Renal cortical epithelial cell (primary cell): Measurements from ENCODE around the genes APCDD1 and SPIRE1.

DNA sequence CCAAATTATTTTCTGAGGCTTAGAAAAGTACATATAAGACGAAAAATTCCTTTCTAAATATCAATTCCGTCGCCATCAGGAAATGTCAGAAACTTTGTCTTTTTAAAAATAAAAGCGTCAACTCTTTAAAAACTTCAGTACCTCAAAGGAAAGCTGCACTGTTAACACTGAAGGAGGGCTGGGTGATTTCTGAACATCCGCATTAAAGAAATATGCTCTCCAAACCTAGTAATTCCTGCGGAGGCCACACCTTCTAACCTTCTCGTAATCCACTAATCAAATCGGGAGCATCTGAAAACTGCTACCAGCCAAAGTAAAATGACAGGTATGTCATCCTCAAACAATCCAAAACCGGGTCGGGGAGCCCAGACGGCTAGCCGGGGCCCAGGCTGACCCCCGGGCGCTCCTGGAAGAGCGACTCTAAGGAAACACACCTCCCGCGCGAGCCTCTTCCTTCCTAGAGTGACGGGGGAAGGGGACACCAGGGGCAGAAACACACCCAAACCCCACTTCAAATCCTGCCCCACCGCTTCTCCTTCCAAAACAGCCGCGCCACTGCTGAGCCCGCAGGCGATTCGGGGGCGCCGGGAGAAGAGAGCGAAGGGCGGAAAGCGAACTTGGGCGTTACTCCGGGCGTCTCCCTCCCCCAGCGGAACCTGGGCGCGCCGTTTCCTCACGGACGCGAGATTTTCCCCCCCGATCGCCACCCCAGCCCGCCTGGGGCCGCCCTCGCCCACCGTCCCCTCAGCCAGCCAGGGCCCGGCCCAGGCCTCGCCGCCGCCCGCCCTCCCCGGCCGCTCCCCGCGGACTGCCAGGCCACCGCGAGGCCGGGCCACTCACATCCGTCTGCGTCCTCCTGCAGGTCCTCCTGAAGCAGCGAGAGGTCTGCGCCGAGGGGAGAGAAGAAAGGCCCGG is 716 bp downstream of the PPP4R1 start:
- RRBS, result 1% methylated on average over 12 of the region's 64 CpGs

DNA sequence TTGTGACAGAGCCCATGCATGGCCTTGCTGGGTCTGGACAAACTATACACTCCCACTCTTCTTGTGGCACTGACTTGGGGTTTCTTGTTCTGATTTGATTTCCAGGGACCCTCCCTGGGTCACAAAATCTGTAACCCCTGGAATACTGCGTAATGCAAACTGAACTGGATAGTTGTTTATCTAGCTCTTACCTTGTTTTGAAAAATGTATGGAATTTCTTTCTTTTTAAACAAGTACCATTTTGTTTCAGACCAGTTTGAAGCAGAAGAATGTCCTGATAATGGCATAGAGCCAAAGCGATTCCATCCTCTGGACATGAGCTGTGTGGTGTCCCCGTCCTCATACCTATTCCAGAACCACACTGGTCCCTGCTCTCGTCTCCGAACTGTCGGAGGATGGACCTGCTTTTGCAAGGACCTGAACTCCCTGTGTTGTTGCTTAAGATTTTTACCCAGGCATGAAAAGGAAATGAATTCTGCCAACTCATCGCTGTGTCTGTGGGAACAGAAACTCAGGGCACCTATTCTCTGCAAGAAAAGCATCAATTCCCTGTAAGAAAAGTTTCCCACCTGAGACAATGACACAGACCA is 33.5 kb upstream of the PPP4R1 start:
- RRBS, result no CpG with 5 or more reads among the region's 7 CpGs

DNA sequence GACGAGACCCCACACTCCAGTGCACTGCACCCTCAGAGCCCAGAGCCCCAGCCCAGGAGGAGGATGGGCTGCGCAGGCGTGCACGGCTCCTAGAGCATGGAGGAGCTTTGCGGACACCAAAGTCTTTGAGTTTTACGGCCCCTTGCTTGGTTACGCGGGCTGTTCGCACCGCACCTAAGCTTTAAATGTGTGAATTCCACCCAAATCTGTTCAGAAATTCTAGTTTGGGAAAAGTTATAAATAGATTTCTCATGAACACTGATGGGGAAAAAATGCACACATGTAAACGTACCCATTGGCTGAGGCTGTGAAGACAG is 45.5 kb upstream of the PPP4R1 start:
- RRBS, result no CpG with 5 or more reads among the region's 11 CpGs

- RRBS, result no CpG with 5 or more reads among the region's 9 CpGs
These were observed 12.1 kb upstream of the RAB31 start for GRCh38 chr18:9695832-9696545.

DNA sequence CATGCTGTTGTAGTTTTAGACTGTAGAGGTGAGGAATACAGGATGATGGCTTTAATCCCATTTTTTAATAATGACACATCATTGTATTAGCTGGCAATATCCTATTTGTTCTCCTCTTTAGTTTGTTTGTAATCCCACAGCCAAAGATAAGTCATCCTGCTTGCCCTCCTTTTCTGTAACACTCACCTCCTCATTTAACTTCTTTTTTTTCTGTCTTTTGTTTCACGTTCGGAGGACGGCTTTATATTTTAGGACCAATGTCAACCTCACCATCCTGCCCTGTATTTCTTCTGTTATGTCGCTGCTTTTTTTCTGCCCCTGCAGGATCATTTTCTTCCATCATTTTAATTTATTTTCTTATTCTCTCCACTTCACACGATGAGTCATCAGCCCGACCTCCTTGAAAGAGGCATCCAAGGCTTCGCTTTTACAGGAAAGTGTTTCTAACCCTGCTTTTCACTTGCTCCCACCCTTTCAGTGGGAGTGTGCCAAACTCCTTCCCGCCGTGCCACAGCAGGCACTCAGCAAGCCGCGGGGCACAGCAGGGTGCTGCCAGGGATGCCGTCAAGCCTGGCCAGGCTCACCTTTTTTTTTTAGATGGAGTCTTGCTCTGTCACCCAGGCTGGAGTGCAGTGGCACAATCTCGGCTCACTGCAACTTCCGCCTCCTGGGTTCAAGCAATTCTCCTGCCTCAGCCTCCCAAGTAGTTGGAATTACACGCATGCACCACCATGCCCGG is 11.5 kb downstream of the RAB31 start:
- RRBS, result no CpG with 5 or more reads among the region's 16 CpGs

- RRBS, result no CpG with 5 or more reads among the region's 2 CpGs
These were observed 36.4 kb downstream of the RAB31 start for GRCh38 chr18:9744473-9745005.

GRCh38 chr18:9806891-9807590 is 78.7 kb upstream of the TXNDC2 start:
- RRBS, result no CpG with 5 or more reads among the region's 17 CpGs

DNA sequence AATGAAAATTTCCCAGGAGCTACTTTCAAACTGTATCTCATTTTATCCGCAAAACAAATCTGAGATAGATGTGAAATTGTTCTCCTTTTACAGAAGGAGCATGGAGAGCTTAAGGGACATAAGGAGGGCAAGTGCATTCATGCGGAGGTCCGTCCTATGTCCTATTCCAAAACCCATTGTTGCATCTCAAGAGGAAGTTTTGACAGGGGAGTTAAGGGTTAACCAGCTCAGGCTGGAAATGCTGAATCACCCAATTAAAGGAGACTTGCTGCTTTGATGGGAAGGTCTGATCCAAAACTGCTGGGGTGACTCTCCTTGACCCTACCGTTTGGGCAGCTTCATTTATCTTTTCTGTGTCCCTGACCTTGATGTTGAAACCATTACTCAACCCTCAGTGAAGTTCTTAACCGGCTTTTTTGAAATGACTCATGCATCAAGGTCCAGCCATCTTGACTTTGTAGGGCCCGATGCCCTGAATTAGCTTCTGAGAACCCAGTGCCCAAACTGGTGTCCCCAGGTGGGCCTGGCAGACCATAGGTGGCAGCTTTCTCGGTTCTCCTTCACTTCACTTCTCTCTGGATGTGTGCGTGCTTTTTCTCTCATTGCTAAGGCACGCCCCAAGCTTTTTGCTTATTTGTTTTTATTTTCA is 16.0 kb upstream of the TXNDC2 start:
- RRBS, result no CpG with 5 or more reads among the region's 9 CpGs

- RRBS, result no CpG with 5 or more reads among the region's 9 CpGs
These were observed 13.2 kb downstream of the TXNDC2 start for GRCh38 chr18:9898855-9899584.

- RRBS, result no CpG with 5 or more reads among the region's 15 CpGs
These were observed 602 bp upstream of the VAPA start for GRCh38 chr18:9913215-9913613.

DNA sequence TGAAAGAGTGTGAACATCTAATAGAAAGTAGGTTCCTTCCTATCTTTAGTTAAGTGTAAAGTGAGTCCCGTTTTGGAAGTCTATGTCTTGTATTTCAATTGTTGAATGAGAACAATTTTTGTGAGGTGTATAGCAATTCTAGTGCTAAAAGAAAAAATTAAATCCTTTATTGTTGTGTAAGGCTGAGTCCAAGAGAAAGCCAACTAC is 1.6 kb downstream of the VAPA start:
- RRBS, result no CpG with 5 or more reads among the region's 1 CpG

DNA sequence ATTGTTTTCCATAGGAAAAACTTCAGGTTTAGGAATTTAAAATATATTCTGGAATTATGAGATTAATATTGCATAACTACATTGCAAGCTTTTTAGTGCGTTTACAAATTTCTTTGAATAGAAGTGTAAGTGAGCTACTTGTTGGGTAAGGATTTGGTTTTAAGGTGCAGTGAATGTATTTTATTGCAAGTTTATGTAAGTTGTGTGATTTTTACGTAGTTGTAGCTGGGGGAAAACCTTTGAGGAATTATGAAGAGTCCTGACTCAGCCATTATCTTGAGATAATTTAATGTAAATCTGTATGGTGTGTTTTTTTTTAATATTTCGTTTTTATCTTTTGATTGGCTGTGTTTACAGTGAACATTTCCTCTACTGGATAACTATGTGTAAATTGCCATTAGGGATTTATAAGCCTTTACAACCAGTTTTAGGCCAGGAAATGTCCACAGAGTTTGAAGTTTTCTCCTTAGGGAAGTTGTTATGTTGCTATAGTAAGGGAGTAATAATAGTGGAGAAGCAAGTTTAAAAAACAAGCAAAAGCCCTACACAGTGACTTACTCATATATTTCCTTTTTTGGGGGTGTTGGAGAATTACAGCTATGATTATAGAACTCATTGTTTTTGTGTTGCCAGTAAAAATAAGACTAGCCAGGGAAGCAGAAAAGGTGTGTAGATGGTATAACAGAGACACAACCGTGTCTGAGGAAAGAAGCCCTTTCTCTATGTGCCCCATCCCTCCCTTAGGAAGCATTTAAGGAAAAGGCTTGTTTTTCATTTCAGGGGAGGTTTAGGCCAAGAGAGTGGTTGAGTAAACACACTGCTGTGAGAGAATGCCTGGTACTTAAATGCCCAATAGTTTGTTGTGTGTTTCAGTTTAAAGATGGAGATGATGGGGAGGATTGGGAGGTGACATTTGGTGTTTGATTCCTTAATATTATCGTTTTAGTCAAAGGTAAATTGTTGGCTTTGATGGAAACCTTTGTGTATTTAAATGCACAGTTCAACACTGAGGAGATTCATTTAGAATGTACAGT is 2.2 kb downstream of the VAPA start:
- RRBS, result no CpG with 5 or more reads among the region's 5 CpGs

- RRBS, result no CpG with 5 or more reads among the region's 6 CpGs
These were observed 44.8 kb downstream of the VAPA start for GRCh38 chr18:9958282-9959249.

- RRBS, result no CpG with 5 or more reads among the region's 15 CpGs
These were observed 79.9 kb upstream of the APCDD1 start for GRCh38 chr18:10374426-10375058.

DNA sequence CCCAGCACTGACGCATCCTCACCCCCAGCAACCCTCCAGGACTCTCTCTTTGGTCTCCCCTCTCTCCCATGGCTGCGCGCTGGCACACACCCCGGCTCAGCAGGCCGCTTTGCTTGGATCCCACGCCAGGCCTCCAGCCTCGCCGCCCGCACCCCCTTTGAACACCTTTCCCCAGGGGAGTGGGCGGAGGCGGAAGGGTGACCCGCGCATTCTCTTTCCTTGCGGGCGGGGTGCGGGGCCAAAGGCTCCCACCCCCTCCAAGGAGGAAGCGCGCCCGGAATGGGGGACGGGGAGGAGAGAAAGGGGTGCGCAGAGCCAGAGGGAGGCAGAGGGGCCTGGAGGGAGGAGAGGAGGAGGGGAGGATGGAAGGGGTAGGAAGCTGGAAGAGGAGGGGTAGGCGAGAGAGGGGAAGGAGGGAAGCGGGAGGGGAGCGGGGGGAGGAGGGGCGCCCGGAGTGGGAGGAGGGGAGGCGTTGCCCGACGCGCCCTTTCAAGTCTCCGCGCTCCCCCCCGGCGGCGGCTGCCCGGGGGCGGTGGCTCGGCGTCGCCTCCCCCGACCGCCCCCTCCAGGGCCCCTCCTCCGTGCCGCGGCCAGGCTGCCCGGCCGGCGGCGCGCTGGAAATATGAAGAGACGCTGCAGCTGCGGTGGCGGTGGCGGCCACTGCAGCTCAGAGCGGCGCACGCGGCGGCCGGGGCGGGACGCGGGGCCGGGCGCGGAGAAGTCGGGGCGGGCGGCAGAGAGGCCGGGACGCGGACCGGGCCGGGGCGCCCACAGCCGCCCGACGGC is at the start of gene APCDD1:
Gene APCDD1 (plus strand): TSS at position 625 of the 786 bp plus-strand sequence.
- RRBS, result under 1% methylated on average over 41 of the region's 78 CpGs

- RRBS, result no CpG with 5 or more reads among the region's 4 CpGs
These were observed 2.7 kb downstream of the NAPG start for GRCh38 chr18:10528442-10529045.

- RRBS, result 1% methylated on average over 9 of the region's 30 CpGs
These were observed 1.0 kb downstream of the GNAL start for GRCh38 chr18:11689992-11690567.

- RRBS, result no CpG with 5 or more reads among the region's 14 CpGs
These were observed 27.7 kb downstream of the ANKRD62 start for GRCh38 chr18:12121135-12121917.

- RRBS, result no CpG with 5 or more reads among the region's 8 CpGs
These were observed 47.2 kb downstream of the SPIRE1 start for GRCh38 chr18:12610143-12611571.

- RRBS, result 1% methylated on average over 68 of the region's 146 CpGs
These were observed at the start of gene SPIRE1 for GRCh38 chr18:12657364-12658350. Gene SPIRE1, minus strand, starts transcription at chr18:12658107.